H4 (cell line): ENCODE measurements around a stretch of chr6.

- RAMPAGE, long total RNA: no peak
These were observed 141.9 kb upstream of the TENT5A start for GRCh38 chr6:81894377-81894856.

- RAMPAGE, long total RNA: no peak
These were observed 142.4 kb upstream of the TENT5A start for GRCh38 chr6:81894857-81895280.

- RAMPAGE, long total RNA: no peak
These were observed 76.4 kb downstream of the IBTK start for GRCh38 chr6:82170913-82171696.

DNA sequence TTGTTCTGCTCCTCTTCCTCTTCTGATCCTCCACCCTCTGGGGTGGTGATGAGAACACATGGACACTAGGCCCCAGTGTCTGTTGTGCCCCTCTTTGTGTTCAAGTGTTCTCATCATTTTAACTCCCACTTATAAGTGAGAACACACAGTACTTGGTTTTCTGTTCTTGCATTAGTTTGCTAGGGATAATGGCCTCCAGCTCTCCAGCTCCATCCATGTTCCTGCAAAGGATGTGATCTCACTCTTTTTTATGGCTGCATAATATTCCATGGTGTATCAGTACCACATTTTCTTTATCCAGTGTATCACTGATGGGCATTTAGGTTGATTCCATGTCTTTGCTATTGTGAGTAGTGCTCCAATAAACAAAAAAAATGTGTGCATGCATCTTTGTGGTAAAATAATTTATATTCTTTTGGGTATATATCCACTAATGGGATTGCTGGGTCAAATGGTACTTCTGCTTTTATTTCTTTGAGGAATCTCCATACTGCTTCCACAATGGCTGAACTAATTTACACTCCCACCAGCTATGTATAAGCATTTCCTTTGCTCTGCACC is 67.5 kb downstream of the RWDD2A start:
- RAMPAGE, long total RNA: no peak

DNA sequence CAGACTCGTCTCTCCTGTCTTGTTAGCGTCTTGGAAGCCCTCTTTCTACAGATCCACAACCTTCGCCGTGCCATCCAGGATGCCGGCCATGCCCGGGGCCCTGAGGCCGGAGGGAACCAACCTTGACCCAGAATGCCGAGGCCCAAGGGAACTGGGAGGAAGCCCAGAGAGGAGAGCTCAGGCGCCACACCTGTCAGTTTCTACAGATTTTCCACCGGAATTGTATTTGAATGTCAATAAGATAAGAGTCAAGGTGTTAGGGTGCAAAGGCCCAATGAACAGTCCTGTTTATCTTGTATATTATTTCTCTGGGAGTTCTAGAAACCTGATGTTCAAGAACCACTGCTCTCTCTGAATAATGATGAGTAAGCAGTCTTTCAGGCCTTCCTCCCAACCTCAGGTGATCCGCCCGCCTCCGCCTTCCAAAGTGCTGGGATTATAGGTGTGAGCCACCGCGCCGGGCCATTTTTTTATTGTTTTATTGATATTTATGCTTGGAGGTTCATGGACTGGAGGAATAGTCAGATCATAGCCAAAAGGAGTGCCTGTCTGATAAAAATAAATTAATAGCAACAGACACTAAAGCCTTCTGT is 858 bp upstream of the ME1 start:
- RAMPAGE, long total RNA: no peak

DNA sequence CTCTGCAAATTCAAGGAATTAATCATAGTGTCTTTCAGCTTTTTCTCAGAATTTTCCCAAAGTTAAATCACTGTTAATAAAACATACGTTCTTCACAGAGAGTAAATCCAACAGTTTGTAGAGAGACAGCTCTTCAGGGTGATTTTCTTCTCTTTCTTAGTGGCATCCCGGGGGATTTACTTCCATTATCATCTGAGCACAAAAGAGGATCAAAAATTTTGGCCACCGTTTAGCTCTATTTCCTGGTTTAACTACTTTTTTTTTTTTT is 28.2 kb upstream of the ME1 start:
- RAMPAGE, long total RNA: no peak

DNA sequence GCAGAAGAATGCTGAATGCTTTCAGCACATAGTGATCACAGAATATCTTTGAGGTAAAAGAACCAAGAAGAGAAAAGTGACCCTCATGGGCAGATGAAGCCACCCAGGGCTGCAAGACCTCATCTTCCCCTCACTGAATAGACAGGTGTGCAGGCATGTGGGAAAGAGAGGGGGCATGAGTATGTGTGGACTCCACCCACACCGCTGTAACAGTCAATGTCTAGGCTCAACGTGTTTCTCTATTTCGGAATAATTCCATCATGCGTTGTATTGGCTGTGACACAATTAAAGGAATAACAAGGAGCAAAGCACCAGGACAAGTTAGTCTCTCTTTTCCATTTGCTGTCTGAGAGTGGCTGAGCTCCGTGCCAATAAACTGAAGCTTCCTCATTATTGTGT is 7.2 kb upstream of the MRAP2 start:
- RAMPAGE, long total RNA: no peak

- RAMPAGE, long total RNA: no peak
These were observed 166.3 kb upstream of the NT5E start for GRCh38 chr6:85283555-85284008.

- RAMPAGE, long total RNA: no peak
These were observed 9.2 kb downstream of the NT5E start for GRCh38 chr6:85459079-85459574.

DNA sequence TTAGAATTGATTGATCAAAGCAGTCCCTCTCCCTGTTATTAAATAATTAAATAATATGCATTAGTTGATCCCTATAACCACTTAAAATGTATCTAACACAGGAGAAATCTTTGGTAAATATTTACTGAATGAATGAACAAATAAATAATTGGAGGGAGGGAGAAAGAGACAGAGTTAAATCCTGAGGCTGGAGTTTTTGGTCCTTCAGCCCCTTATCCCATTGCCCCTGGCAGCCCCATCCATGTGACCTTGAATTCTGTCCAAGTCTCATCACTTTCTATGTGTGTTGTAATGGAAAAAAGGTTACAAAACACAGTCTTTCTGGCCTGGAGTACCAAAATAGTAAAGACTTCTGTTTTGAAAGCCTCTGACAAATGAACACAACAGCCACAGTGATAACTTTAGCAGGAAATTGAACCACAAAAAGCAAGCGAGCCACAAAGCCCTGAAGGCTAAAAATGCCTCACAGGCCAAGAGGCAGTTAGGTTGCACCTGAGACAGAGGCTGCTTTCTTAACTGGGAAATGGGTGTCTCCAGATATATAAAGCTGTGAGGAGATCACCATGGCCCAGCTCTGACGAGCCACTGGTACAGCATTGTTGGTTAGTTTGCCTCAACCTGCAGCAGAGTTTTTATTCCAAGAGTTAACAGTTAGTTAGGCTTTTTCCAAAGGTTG is 11.3 kb downstream of the NT5E start:
- RAMPAGE, long total RNA: no peak

DNA sequence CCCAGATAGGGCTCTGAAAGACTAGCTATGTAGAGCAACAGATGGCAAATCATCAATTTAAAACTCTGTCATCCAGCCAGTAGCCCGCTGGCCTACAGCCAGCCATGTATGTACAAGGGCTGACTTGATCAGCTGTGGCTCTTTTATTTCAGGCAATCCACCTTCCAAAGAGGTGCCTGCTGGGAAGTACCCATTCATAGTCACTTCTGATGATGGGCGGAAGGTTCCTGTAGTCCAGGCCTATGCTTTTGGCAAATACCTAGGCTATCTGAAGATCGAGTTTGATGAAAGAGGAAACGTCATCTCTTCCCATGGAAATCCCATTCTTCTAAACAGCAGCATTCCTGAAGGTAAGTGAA is 35.2 kb downstream of the NT5E start:
- RAMPAGE, long total RNA: no peak

- RAMPAGE, long total RNA: no peak
These were observed 47.8 kb downstream of the SNX14 start for GRCh38 chr6:85545866-85546226.

DNA sequence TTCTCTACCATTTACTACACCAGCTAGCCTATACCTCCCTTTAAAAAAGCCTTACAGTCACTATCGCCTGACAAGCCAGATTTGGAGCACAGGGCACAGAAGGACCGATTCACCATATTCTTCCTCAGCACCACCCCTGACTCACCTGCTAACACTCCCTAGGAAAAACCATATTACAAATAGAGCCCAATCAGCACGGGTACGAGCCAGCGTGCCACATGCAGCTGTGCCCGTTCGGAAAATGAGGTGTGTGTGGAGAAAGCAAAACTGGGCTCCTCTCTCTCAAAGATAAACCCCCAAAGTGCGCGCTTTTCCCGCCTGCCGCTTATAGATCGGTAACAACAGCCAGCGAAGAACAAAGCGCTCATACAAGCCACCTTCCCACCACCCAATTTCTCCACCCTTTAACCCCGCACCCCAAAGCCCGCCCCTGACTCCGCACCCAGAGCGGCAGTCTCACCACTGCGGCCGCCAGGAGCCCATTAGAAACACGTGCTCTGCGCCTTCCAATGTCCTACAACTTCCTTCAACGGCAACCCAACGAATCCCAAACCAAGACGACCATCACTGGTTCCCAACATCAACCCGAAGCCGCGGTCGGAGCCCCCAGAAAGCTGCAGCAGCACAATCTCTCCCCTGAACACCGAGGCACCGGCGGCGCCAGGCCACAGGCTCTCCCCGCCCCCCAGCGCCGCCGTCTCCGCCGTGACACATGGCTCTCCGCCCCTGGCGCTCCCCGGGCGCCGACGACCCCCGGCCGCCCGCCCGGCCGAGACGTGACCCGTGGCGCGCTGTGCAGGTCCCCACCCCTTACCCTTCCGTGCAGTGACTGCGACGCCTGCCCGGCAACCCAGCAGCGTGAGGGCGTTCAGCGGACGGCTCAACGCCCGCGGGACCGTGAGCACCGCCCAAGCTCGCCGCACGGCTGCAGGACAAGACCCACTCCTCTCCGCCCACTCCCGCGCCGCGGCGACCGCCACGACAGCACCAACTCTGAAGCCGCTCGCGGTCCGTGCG is 848 bp downstream of the SYNCRIP start:
- RAMPAGE, long total RNA: no peak

- RAMPAGE, long total RNA: no peak
These were observed 30.9 kb upstream of the SYNCRIP start for GRCh38 chr6:85673152-85674408.

- RAMPAGE, long total RNA: no peak
These were observed 415.1 kb upstream of the SYNCRIP start for GRCh38 chr6:86057805-86058184.

DNA sequence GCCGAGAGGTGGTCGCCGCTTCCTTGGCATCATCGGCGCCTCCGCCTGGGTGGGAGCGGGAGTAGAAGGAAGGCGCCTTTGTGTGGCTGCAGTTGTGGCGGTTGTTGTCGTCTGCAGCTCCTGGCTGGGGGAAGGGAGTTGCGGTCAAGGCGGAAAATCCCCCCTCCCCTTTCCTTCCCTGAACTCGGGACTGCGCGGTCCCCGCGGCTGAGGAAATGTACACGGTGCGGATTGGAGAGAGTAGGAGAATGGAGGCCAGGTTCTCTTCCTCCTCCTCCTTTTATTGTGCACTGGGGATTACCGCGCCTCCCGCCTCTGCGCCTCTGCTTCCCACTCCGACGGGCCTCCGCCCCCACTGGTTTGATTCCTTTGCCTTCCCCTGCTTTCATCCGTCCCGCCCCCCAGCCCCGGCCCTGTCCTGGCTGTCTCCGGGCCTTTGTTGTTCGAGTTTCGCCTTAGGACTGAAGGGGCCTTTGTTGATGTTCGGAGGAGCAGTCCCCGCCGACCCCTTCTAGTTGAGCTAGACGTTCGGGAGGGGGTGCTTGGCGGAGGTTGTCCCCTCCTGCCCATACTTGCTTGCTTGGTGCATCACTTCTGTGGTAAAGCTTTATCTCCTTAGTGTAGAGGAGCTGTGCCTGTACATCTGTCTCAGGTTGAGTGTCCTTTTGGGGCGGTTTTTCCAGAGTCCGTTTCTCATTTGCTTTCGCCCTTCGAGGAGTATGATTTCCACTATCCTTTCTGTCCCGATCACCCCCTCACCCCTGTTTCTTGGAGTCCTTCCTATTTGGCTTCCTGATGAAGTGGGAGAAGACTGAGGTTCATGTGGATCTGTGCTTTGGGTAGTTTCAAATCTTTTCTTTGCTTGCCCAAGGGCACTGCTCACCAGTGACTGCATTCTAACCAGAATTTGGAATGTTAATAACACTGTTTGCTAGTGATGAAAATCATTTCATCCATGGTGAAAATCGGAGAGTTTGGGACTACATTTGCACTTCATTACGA is 767 bp downstream of the ZNF292 start:
- RAMPAGE, long total RNA: no peak

DNA sequence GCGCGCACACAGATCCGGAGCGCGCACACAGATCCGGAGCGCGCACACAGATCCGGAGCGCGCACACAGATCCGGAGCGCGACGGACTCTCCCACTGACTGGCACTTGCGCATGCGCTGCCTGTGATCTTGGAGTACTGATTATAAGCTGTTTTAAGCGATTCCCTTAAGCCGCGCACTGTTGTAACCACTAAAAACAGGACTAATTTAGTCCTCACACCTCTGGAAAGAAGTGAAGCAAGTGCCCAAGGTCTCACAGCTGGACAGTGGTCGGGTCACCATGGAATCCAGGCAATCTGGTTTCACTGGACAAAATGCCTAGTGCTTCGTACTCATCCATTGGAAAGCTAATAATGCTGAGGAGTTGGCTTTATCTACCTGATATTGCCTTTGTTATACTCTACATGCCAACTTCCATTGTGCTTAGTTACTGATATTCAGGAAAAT is 781 bp downstream of the CFAP206 start:
- RAMPAGE, long total RNA: no peak

GRCh38 chr6:87665013-87665496 is 37.0 kb downstream of the AKIRIN2 start:
- RAMPAGE, long total RNA: no peak

DNA sequence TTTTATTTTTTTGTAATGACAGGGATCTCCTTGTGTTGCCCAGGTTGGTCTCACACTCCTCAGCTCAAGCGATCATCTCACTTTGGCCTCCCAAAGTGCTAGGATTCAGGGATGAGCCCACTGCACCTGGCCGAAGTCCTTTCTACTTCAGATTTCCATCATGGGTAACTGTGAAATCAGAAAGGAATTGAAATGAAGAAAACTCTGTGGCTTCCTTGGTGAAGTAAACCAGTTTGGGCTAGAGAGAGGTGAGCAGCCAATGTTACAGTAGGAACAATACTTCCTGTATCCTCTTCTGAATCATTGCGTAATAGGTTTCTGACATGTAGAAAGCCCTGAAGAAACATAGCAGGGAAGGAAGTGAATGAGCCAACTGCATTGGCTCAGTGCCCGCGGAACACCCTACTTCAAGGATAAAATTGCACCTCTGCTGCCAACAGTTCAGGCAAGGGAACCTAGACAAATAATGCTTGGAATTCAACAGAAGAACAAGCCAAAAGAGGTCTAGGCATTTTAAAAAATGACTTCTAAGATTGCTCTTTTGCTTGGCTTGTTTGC is 29.7 kb upstream of the AKIRIN2 start:
- RAMPAGE, long total RNA: no peak

- RAMPAGE, long total RNA: no peak
These were observed 30.3 kb upstream of the AKIRIN2 start for GRCh38 chr6:87732240-87732756.